ENCODE measurements around the gene CSNK2A3.

- PRO-cap, result no peak
- RAMPAGE, long total RNA, 4 experiments, result no peak in any of the 4 experiments
Measured at GRCh38 chr11:9318677-9319781, 4.6 kb upstream of the TMEM41B start.

GRCh38 chr11:9535288-9535448 is 38.3 kb upstream of the WEE1 start:
- PRO-cap, result bidirectional peak, plus-strand start at chr11:9535542, minus-strand start at chr11:9535338
- RAMPAGE, long total RNA, 4 experiments, result no peak in any of the 4 experiments

- PRO-cap, result bidirectional peak, plus-strand start at chr11:9566340, minus-strand start at chr11:9566085
- RAMPAGE, long total RNA, 4 experiments, result no peak in any of the 4 experiments
Measured at GRCh38 chr11:9565578-9566711, 7.5 kb upstream of the WEE1 start.

- PRO-cap, result bidirectional peak, plus-strand start at chr11:9575790, minus-strand start at chr11:9575488
- RAMPAGE, long total RNA, 4 experiments, result start-site peak on the plus strand in 2 of 4 experiments, at chr11:9575463-9575634 at its widest, 40 to 50 reads per replicate; start-site peak on the minus strand in 1 of 4 experiments, at chr11:9575482-9575491 at its widest, 7 reads per replicate
Measured at GRCh38 chr11:9575289-9575717, 1.8 kb downstream of the WEE1 start.

DNA sequence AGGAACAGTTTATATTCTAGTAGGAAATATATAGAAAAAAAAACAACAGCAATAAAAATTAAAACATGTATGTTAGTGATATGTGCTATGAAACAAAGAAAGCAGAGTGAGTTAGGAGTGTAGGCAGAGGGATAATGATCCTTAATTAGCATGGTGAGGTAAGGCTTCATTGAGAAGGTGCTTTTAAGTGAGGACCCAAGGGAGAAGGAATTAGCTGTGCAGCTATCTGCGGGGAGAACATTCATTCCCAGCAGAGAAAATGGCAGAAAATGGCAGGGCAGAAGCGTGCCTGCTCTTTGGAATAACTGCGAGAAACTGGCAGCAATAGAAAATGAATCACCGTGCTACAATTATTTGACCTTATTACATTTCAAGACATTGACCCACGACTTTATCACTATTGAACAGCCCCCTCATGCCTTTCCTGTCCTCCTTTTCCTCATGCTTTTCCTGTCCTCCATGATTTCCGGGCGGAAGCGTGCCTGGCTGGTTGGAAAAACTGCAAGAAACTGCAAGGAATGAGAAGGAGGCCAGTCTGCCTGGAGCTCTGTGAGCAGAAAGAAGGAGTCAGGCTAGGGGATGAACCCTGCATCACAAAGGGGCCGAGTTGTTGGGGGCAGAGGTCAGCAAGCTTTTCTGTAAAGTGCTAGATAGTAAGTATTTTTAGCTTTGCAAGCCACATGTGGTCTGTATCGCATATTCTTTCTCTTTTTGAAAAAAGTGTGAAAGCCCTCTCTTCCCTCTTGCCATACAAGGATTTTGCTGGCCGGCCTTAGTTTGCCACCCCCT is 37.2 kb upstream of the SWAP70 start:
- PRO-cap, result unidirectional peak, plus-strand start at position 533 of the sequence
- RAMPAGE, long total RNA, 4 experiments, result no peak in any of the 4 experiments

DNA sequence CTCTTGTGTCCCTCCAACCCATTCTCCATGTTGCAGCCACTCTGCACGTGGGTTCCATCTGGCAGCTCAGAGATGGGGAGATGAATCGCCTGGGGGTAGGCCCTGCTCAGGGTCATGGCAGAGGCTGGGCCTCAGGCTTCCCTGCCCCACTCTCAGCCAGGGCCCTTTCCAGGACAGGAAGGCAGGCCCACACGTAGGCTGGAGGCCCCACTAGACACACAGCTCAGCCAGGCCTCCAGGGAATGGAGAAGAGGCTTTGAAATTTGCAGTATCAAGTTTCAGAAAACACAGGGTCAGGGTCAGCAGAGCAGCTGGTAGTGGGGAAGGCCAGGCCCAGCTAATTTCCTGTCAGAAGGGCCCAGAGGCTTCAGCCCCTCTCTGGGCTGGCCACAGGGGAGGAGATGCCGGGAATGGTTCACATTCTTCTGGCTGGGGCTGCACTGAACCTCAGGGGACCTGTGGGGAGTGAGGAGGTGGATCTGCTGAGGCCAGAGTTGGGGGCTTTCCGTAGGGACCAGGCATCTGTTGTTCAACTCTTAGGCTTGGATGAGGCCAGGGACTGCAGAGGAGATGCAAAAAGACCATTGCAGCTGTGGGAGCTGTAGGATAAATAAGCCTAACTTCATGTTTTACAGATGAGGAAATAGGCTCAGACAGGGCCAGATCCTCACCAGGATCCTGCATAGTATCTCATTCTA is 101.7 kb downstream of the SWAP70 start:
- PRO-cap, result no peak
- RAMPAGE, long total RNA, 4 experiments, result no peak in any of the 4 experiments

DNA sequence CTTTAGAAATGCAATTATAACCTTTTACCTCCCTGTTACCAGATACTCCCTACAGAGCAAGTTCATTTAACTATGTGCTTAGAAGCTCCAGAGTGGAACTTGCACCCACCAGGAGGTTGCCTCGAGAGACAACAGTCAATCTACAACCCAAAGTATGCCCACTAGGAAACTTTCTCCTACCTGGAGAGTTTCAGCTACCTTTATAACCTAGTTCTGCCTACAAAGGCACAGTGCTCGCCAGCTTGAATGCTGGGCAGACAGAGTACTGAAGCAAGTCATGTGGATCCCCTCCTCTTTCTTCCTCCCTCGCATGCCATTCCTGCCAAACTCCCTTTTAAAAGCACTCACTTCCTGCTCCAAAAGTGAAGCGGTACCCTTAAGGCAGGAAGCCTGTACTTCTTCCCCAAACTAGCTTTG is 258.9 kb downstream of the SWAP70 start:
- PRO-cap, result no peak
- RAMPAGE, long total RNA, 4 experiments, result no peak in any of the 4 experiments

DNA sequence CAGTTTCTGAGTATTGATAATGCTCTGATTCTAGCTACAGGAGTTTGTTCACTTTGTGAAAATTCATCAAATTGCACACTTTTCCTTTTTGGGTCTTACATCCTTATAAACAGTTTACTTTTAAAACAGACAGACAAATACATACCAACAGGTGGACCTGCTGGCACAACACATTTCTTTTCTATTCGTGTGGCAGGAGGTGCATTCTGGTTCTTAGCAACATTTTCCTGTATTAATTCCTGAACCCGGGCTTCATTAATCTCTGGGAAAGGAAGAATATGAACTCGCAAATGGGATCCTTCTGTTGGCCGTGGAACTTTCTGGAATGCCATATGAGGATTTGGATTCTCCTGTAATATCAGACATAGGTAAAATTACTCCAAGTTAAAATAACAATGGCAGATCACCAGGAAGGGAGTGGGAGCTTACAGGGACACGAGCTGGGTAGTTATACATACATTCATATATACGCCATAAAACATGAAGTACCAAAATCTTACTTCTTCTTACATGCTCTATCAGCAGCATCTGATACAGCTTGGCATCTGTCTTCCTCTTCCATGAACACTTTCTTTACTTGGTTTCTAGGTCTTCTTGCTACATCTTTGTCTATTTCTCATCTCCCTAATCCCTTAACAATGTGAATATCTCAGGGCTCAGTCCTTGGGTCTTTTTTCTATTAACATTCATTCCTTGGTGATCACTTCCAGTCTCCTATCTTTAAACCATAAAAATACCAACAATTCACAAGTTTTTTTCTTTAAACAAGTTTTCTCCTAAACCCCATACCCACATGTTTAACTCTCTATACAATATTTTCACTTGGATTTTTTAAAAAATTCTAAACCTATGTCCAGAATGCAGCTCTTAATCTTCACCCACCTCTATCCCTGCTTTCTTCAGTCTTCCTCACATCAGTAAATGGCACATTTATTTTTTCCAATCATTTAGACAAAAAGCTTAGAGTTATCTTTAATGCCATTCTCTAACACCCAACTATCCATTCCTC is 304.6 kb downstream of the SWAP70 start:
- PRO-cap, result no peak
- RAMPAGE, long total RNA, 4 experiments, result no peak in any of the 4 experiments

DNA sequence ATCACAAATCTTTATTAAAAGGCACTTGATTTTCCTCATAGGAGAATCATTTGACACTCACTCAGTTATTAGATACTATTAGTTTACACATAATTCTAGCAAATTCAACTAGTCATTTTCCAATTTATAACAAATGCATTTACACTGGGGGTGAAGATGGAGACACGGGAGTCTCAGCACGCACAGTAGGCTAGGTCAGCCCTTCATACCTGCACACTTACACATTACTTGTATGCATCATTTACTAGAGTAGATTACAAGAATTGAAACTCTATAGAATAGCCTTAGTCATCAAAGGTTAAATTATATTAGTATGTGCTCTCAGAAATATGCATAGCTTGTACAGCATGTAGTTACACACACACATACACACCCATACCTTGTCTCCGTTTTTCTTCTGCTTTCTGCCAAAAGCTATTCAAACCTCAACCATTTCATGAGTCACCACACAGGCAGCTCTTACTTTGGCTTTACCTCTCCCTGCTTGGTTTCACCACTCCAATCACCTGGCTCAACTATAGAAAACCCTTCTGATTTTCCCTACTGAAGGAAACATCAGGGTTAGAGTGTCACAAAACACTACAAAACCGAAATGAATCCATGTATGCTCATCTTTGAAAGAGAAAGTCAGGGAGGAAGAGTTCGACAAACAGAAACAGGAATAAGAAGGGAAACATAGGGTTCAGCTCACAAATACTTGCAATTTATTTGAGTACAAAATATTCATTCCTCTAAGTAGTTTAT is 171.3 kb downstream of the SBF2 start:
- PRO-cap, result no peak
- RAMPAGE, long total RNA, 4 experiments, result no peak in any of the 4 experiments

GRCh38 chr11:10281380-10281937 is 12.6 kb downstream of the SBF2 start:
- PRO-cap, result no peak
- RAMPAGE, long total RNA, 4 experiments, result no peak in any of the 4 experiments

DNA sequence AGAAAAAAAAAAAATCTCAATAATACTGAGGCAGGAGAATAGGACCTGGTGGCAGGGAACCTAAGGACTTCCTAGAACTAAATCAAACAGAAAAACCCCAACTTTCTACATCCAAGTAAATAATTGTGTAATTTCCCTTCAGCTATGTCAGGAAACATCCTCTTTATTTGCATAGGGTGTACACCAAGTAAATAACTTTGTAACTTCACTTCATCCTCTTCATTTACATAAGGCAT is 8.7 kb downstream of the SBF2 start:
- PRO-cap, result no peak
- RAMPAGE, long total RNA, 4 experiments, result no peak in any of the 4 experiments

GRCh38 chr11:10289757-10290399 is 4.1 kb downstream of the SBF2 start:
- PRO-cap, result unidirectional peak, plus-strand start at chr11:10290261
- RAMPAGE, long total RNA, 4 experiments, result no peak in any of the 4 experiments

- PRO-cap, result bidirectional peak, plus-strand start at chr11:10305678, minus-strand start at chr11:10305526; bidirectional peak, plus-strand start at chr11:10305829, minus-strand start at chr11:10305800
- RAMPAGE, long total RNA, 4 experiments, result no peak in any of the 4 experiments
Measured at GRCh38 chr11:10305236-10306181, 636 bp downstream of the ADM start.

- PRO-cap, result no peak
- RAMPAGE, long total RNA, 4 experiments, result no peak in any of the 4 experiments
Measured at GRCh38 chr11:10352182-10352827, 47.4 kb downstream of the ADM start.

DNA sequence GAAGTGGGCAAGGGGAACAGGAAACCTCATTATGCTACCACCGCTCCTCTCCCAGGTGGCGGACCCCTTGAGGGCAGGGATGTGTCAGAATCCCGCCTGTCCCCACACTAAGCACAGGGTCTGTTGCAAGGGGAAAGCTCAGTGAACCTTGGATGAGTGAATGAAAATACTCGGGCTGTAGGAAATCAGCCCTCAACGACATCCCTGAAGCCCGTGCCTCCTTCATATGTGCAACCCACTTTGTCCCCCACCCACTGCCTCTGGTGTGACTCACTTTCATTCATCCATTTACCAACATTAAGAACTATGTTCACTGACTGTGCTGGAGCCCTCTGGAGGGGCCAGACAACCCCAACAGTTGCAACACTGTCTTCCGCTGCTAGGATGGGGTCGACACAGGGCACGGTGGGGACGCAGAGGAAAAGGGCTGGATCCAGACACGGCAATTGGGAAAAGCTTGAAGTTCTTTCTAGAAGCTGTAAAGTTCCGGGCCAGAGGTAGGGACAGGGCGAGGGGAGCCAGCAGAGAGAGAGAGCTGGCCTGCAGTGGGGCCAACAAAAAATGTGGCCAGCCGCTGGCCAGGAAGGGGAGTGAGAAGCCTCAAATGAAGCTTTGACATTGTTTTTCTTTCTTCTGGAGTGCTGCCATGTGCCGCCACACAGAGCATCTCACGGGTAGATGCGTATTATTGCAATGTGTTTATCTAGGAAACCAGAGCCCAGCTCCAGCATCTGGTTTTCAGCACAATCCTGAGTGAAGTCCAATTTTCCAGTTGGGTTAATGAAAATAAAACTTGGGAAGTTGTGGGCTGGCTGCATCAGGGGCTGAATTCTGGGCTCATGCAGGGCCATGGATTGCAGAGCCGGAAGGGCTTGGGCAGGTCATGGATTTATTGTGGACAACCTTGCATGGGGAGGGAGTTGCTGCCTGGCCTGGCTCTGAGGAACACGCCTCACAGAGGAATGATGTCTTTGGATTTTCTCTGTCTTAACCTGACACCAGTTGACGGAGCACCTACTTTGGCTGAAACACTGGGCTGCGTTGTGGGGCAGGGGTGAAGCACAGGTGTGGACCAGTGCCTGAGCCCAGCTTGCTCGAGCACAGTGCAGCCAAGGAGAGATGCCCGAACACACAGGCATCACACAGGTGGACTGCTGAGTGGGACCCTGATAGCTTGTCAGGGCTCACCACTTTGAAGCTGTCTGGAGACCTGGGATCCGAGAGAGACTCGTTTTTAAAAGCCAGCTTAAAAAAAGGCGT is 67.7 kb upstream of the AMPD3 start:
- PRO-cap, result bidirectional peak, plus-strand start at position 472 of the sequence, minus-strand start at position 228 of the sequence; unidirectional peak, plus-strand start at position 918 of the sequence
- RAMPAGE, long total RNA, 4 experiments, result no peak in any of the 4 experiments

DNA sequence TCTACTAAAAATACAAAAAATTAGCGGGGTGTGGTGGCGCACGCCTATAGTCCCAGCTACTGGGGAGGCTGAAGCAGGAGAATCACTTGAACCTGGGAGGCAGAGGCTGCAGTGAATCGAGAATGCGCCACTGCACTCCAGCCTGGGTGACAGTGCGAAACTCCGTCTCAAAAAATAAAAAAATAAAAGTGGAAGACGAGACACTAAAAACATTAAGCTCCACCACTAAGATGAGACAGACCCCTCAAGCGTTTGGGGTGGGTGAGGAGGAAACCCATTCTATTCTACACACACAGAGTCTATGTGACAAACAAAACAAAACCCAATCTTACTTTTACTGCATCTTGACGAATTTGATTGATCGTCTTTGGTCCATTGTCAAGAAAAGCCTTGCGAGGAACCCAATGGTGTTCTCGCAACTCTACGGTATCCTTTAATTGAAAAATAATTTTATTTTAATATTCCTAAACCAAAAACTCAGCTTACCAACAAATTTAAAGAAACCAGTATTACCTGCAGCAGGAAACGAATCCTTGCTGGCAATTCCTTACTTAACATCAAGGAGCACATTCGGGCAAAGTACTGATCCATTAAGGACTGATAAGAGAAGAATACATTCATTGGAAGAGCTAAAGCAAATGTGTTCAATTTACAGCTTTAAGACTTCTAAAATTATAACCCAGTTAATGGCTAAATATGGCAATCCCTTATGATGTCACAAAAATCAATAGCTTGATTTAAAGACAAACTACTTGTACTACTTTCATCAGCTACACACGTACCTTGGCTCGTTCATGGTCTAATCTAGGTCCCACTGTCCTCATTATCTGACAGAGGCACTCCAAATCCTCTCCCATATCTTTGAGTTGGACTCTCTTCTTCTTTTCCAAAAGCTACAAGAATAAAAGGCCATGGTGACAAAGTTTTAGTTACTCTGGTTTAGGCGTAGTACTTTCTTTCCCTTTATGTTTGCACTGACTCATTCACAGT is 5.7 kb downstream of the EIF4G2 start:
- PRO-cap, result no peak
- RAMPAGE, long total RNA, 4 experiments, result no peak in any of the 4 experiments

- PRO-cap, result no peak
- RAMPAGE, long total RNA, 4 experiments, result no peak in any of the 4 experiments
Measured at GRCh38 chr11:10846363-10846984, 11.4 kb downstream of the ZBED5 start.

DNA sequence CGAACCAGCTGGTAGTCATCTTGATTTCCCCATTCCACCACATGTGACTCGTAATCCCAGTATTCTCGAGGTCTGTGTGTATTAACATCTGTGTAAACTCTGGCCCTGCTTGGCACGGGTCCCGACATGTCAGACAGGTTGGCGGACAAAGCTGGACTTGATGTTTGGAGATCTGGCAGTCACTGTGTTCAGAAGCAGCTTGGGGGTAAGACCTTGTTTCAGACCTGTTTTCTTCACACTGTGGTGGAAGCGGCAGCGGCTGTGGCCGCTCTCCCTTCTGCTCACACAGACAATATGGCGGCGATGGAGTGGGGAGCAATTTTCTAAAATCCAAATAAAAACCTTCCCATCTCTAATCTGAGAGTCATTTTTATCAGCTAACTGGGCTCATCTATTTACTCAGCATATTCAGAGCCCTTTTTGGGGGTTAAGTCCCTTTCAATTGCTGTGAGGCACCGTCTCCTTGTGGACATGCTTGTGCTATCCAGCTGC is at the start of gene CSNK2A3:
TSS of gene CSNK2A3 (minus strand) at position 259 of the 492 bp plus-strand sequence.
- PRO-cap, result no peak
- RAMPAGE, long total RNA, 4 experiments, result no peak in any of the 4 experiments

DNA sequence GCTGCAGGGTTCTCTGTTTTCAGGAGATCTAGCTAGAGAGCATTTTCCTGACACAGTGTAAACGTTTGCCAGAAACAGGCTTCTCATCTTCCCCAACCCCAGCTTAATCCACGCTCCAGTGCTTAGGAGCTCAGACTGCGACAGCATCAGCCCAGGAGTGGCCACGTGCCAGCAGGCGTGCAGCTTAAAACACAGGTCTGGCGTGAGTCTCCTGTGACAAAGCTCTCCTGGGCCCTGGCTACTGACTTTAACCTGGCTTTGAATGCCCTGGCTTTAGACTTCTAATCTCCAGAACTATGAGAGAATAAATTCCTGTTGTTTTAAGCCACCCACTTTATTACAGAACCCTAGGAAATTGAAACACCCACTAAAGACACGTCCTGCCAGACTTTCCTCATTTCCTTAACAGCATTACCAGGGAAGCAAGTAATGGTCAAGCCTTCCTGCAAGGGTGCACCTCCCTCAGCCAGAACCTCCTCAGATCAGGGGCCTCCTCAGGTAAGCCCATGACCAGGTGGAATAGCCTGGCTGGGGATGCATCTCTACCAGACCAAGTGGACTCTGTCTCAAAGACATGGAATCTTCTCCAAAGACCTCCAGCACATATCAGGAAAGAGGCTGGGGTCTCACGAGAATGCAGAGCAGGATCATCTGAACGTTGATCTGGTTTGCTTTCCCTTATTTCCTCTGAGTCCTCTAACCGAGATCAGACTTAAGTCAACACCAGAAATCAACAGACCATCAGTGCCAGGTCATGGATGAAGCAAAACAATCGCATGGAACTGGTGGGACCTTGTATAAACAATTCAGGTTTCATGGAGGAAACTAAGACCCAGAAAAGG is 66.3 kb downstream of the GALNT18 start:
- PRO-cap, result no peak
- RAMPAGE, long total RNA, 4 experiments, result no peak in any of the 4 experiments

DNA sequence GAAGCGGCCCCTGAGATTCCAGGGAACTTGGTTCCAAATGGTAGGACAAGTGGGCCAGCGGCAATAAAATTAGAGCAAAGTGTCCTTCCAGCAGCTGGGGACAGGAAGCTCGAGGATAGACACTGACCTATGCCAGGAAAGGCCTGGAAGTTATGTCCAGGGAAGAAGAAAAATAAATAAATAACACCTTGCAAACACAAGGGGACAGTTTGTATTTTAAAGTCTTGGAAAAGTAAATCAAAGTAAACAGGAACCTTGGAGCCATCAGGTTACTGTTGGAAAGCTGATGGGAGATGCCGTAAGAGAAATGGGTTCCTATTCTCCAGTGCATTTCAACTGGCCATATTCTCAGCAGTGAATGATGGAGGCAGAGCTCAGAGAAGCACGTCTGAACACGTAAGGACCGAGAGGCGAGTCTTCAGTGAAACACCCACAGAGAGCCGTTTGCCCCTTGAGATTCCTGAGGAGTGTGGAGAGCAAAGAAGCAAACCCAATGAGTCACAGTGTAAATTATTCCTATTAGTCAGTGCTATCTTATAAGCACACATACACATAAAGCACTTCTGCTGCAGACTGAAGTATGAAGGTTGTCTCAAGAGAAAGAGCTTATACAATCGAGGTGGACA is 37.6 kb downstream of the GALNT18 start:
- PRO-cap, result unidirectional peak, minus-strand start at position 420 of the sequence
- RAMPAGE, long total RNA, 4 experiments, result no peak in any of the 4 experiments